ENCODE data around the genes TMEM238L and CDRT15.

DNA sequence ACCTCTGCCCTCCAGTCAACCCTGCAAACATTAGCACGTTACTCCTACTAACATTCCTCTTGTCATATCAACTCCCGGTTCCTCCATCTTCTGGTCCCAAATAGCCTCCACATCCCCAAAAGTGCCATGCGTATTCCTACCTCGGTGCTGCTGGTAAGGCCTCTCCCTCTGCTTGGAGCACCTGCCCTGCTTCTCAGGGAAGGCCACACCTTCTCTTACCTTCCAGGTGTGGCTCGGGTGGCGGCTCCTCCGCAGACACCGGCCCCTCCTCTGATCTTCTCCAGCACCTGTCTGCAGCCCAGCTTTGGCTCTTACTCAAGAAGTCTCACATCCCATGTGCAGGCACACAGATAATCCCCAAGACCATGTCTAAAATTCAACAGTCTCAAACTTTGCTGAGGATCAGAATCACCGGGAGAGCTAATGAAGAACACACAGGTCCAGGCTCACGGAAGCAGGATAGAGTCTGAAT is 92.3 kb downstream of the GAS7 start:
- RRBS = no CpG with 5 or more reads among the region's 10 CpGs

GRCh38 chr17:10126332-10127129 is 71.9 kb downstream of the GAS7 start:
- RRBS = no CpG with 5 or more reads among the region's 25 CpGs

- RRBS = no CpG with 5 or more reads among the region's 10 CpGs
These were observed 861 bp downstream of the TMEM220 start for GRCh38 chr17:10728935-10729388.

DNA sequence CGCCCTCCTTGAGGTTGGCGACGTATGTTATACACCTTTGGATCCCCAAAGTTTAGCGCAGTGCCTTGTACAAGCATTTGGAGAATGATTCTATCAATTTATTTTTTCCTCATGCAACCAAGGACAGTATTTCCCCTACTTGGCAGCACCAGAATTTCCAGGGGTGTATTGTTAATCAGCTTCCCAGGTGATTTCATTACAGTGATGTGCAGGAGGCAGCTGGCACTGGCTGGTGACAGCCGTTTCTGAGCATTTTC is 26.6 kb downstream of the TMEM238L start:
- RRBS = no CpG with 5 or more reads among the region's 5 CpGs

- RRBS = no CpG with 5 or more reads among the region's 22 CpGs
These were observed at the start of gene TMEM238L for GRCh38 chr17:10803403-10804433. Gene TMEM238L, minus strand, starts transcription at chr17:10804099.

DNA sequence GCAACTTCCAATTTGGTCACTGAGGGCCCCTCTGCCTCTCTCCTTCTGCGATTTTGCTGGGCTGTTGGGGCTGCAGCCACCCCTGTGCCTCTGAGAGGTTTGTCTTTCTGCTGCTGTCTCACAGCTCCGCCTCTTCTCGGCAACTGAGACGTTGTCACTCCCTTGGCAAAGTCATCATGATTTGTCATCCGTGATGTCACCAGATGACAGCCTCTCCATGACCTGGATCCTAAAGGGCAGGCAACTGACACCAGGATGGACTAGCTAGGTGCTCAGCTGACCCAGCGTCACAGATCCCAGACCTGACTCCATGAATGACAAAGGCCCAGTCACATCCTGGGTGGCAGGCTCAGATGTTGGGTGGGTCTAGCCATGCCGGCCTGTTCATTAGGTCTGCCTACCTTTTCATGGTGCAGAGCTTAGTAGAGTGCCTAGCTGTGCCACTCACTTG is 3.7 kb upstream of the TMEM238L start:
- RRBS = no CpG with 5 or more reads among the region's 7 CpGs

DNA sequence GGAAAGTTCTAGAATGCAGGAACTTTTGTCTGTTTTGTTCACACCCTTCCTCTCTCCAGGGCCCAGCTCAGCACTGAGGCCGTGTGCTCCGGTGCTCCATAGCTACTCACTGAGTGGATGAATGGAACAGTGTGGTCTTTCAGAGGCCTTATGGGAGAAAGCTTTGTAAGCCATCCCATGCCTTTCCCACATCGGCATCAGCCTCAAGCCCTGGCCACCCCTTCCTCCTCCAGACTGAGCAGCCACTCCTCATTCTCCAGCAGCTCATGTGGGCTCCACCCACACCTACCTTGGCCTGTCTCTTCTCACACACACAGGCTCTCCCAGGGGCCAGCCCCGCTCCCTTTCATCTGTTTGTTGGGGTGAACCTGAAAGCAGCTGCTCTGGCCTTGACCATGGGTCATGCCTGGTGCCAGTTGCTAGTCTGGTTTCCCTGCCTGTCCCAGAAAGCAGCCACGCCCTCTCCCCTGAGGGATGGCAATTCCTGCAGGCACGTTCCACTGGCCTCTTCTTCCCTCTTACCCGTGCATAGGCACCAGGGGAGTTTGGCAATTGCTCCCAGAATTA is 11.3 kb upstream of the TMEM238L start:
- RRBS = no CpG with 5 or more reads among the region's 7 CpGs

GRCh38 chr17:12077734-12078278 is 57.1 kb downstream of the MAP2K4 start:
- RRBS = no CpG with 5 or more reads among the region's 3 CpGs

DNA sequence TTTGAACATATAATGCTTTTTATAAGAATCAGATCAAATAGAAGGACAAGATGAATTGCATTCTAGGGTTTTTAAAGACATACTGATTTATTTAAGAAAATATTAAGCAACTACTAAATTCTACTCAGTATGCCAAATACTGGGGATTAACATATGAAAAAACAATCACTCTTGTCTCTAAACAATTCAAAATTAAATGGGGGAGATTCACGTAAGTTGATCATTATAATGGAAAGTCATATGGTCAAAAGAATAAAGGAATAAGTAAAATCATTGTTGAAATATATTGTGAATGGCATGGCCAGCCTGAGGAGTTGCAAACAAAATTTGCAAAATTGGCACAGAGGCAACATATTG is 176.0 kb upstream of the MYOCD start:
- RRBS = no CpG with 5 or more reads among the region's 1 CpG

DNA sequence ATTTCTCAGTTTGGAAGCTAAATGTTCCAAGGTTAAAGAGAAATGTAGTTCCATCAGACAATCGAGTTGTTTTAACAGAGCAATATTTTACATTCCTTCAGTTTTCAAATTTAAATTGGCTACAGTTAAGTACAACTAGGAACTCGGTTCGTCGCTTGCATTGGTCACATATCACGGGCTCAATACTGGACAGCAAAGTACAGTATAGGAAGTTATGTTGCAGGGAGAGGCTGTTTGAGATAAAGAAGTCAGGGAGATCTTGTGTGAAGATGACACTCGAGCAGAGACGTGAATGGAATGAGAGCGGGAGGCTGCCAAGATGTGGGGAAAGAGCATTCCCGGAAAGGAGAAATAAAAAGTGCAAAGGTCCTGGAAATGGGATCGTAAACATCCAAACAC is 43.1 kb upstream of the MYOCD start:
- RRBS = no CpG with 5 or more reads among the region's 10 CpGs

DNA sequence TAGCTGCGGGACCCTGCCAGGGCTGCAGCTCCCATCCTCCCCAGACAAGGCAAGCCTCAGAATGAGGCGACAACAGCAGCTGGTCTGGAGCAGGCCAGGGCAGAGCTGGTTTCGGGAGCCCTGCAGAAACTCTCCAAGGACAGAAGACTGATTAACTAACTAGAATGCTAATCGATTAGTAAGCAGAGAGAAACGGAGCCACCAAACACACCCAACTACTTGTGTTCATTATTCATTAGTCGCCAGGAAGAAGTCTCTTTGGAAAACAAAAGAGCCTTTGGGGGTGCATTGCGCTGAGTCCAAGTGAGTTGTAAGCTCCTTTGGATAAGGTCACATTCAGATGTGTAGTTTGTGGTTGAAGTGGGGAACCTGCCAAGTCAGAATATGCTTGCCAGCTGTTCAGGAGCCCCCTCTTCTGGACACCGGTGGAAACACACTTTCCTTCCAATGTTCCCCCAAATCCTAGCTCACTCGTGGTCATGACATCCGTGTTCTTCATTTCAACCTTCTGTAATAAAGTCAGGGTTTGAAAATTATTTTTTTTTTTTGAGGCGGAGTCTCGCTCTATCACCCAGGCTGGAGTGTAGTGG is 47.2 kb upstream of the ARHGAP44 start:
- RRBS = no CpG with 5 or more reads among the region's 12 CpGs

- RRBS = no CpG with 5 or more reads among the region's 9 CpGs
These were observed 22.7 kb downstream of the ARHGAP44 start for GRCh38 chr17:12811906-12812503.

DNA sequence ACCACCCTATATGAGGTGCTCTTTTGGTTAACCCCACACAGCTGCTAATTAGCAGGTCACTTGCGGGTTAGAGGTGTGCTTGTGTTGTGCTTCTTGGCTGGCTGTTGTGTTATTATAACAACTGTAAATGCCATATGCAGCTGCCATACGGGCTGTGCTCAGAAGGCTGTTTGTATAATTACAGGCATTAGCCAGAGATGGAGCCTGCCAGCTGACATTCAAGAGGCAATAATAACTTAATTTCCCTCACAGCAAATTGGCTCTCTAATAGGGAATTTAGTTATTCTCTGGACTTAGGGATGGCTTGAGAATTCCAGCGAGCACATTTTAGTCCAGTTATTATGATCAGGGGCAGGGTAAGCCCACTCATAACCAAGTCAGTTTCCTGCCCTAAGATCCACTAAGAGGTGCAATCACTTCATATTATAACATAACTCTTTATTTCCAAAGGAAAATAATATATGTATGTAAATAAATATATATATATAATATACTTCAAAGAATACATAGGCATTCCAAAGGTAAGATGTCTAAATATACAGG is 205.3 kb upstream of the ELAC2 start:
- RRBS = no CpG with 5 or more reads among the region's 3 CpGs

- RRBS = no CpG with 5 or more reads among the region's 3 CpGs
These were observed 190.6 kb upstream of the HS3ST3A1 start for GRCh38 chr17:13792283-13792775.

GRCh38 chr17:13930779-13931584 is 138.3 kb upstream of the COX10 start:
- RRBS = no CpG with 5 or more reads among the region's 4 CpGs

DNA sequence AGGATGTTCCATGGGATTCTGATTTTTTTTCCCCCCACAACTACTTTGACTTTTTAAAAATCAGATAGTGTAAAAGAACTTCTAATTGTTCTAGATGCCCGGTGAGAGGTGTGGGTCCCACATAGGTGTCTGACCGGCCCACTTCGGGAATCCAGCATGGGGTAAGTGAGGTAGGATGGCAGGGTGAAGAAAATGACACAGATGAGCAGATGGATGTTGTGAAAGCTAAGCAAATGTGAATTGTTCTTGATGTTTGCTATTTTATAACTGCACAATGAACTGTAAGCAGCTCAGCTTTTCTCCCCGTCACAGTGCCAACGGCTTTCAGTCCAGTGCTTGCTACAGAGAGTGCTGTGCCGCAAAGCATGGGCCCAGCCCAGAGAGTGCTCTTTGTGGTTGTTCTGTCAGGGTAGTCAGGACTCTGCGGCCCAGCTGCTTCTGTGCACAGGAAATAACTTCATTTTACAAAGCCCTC is 39.2 kb downstream of the CDRT15 start:
- RRBS = no CpG with 5 or more reads among the region's 7 CpGs

- RRBS = no CpG with 5 or more reads among the region's 14 CpGs
These were observed at the start of gene CDRT15 for GRCh38 chr17:14236704-14236970. Gene CDRT15, minus strand, starts transcription at chr17:14236862.

DNA sequence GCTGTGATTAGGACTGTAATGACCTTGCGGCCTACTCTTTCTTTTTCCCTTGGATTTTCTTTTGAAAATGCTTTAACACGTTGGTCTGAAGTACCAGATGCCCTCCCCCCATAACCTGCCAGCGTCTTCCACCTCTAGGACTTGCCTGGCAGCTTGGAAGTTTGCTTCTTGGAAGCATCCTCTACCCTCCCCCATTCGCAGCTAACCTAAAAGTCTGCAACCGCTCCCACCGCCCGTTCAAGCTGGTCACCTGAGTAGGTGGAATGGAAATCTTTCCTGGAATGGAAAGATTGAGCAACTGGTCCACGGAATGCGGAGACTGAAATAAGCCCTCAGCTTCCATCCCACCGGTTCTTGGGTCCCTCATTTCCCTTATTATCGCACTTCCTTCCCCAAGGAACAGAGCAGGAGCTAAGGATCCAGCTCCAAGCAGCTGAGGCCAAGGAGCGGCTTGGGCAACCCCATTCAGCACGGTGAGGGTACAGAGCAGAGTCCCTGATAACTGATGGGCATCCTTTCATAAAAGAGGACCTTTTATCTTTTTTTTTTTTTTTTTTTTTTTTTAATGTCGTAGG is 31.5 kb downstream of the HS3ST3B1 start:
- RRBS = no CpG with 5 or more reads among the region's 14 CpGs

DNA sequence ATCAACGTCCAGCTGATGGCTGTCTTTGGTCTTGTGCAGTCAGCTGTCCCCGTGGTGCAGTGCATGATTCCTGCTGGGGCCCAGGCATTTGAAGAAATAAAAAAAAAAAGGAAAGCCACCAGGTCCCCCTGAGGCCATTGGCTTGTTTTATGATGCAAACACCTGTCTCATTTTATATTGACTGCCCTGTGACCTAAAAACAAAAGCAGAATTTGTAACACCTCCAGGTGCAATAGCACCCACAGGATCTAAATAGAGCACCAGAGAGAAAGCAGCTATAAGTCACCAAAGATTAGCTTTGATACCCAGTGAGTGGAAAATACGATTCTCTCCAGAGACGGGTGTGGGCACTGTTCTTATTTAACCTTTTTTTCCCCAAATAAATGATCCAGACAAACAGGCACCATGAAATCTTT is 258.8 kb downstream of the HS3ST3B1 start:
- RRBS = no CpG with 5 or more reads among the region's 4 CpGs

DNA sequence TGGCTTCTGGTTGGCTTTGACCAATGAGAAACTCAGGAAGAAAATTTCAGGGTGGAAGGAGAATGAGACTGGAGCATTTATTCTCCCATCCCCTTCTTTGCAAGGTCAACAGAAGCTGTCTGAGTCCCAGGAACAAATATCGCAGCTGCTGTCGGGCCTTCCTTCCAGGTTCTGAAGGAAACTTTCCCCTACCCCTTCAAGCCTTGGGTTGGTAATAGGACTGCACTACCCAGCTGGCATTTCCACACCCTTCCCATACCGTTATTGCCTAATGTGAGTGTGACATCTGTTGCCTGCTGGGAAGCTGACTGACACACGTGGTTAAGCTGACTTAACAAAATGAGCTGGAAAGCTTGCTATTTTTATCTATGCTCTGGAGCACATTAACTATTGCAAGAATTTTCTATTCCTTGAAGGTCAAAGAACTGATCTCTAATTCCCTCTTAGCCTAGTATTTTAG is 79.6 kb downstream of the PMP22 start:
- RRBS = no CpG with 5 or more reads among the region's 4 CpGs

Measured in AG10803 (cell line).